Pulmonary artery (tissue), 1 donor: ENCODE measurements around a stretch of chr2.

GRCh38 chr2:65227005-65227278 lies 689 bp upstream of the ACTR2 start:
- PRO-cap = no peak

GRCh38 chr2:65300942-65301604 lies 73.4 kb downstream of the ACTR2 start:
- PRO-cap = unidirectional peak, minus-strand start at chr2:65301073

- PRO-cap = no peak
Measured at GRCh38 chr2:65309632-65310177, 82.1 kb downstream of the ACTR2 start.

DNA sequence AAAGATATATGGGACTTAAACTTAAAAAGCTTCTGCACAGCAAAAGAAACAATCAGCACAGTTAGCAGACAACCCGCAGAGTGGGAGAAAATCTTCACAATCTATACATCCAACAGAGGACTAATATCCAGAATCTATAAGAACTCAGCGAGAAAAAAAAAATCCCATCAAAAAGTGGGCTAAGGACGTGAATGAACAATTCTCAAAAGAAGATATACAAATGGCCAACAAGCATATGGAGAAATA lies 34.1 kb downstream of the SPRED2 start:
- PRO-cap = no peak

DNA sequence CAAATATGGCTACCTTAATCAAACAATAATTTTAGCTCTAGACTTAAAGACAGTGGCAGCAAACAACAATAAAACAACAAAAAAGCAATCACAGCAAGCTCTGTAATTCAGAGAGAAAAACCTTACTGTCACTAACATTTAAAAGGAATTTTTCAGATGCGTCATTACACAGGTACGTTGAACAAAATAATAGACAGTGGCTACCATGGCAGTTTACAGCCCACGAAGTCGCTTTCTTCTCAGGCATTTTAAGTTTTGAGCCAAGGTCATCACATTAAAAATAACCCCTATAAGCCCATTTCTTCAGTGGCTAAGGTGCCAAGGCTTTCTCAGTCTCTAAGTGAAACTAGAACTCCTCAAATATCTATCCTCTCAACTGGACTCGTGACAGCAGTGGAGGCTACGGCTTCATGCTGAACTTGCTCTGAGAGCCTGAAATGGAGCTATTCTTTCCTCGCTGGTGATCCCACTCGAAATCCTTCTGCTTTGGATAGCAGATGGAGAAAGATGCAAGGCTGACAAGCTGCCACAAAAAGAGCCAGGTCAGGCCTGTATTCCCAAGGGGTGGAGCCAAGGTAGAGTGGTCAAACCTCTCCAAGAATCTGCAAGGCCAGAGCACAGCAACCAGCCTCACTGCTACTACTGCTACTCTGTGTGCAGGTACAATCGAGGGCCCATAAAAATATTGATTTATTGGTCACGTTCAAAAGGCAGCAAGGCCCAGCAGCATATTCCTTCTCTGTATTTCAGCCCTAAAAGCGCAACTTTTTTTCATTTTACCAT lies 2.8 kb downstream of the SPRED2 start:
- PRO-cap = no peak

DNA sequence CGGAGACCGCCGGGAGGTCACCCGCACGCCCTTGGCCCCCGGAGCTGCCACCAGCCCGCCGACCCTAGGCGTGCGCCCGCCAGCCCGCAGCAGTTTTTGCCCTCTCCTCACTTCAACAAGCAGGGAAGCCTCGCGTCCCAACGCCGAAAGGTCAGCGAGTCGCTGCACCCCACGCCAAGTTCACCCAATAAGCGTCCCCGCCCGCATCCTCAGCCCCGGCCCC lies 798 bp downstream of the SPRED2 start:
- PRO-cap = no peak

DNA sequence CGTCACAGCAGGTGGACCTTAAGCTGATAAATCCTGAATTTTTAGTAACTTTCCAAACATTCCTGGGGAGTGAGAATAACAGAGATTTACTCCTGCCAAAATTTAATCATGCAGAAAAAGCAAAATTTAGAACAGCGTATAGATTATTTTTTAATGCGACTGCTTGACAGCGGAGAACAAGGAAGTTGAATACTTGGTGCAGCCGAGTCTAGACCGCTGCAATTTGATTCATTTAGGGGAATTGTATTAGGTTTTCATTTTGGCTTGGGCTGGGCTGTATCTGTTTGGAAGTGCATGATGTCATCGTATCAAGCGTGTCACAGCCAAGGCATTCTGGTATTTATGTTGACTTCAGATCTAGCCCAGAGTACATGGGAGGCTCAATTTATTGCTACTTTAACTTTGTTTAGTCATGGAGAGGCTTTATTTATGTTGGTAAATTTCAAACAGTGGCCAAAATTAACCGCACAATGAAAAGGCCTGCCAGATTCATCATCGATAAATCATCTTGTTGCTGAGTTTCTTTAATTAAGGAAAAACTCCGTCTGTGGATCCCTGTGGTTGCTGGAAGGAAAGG lies 230.2 kb upstream of the SPRED2 start:
- PRO-cap = no peak

- PRO-cap = no peak
Measured at GRCh38 chr2:66007103-66007318, 427.9 kb upstream of the MEIS1 start.

DNA sequence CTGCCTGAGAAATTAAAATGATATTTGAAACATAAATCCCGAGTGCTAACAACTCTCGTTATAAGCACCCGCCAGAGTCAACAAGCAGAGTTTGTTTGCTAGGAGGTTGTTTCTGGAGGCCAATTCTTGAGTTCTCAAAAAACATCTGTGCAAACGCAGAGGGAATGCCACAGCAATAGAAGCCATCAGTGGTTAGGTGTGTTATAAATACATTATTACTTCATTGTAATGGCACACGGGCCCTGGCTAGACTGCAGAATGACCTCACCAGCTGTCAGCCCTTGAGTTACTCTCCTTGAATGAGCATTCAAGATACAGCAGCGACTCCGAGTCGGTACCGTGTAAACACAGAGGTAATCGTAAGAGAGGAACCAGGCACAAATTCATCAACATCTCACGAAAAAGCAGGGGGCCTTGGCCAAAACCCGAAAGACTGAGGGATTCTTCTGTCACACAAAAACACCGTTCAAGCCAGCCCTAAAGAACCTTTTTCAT lies 133.9 kb upstream of the MEIS1 start:
- PRO-cap = no peak

DNA sequence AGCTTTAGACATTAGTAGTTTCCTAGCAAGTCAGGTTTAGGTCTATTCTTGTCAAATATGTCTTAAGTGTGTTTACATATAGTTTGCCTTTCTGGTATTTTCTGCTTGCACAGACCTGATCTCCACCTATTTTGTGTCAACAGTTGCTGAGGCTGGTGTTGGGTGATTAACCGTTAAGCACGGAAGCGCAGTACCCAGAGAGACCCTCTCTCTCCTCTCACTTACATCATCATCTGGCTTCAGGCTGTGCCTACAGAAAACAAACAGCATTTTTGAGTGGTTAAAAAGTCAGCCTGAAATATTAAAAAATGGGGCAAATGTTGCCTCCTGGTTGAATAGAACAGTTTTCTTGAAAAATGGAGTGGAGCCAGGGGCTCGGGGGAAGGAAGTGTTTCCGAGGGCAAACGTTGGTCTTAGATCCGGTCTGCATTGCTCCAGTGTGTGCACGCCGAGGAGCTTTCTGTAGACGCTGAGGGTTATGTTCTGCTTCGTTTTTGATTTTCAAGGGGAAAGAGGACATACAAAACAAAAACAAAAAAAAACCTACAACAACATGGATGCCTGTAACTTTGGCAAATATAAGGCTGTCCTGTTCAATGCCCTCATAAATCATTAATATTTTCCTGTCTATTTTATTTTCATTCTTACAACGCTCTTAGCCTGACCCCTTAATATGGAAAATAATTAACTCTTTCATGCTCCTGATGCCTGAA lies 120.8 kb downstream of the MEIS1 start:
- PRO-cap = no peak

GRCh38 chr2:66568994-66569649 lies 134.2 kb downstream of the MEIS1 start:
- PRO-cap = no peak

DNA sequence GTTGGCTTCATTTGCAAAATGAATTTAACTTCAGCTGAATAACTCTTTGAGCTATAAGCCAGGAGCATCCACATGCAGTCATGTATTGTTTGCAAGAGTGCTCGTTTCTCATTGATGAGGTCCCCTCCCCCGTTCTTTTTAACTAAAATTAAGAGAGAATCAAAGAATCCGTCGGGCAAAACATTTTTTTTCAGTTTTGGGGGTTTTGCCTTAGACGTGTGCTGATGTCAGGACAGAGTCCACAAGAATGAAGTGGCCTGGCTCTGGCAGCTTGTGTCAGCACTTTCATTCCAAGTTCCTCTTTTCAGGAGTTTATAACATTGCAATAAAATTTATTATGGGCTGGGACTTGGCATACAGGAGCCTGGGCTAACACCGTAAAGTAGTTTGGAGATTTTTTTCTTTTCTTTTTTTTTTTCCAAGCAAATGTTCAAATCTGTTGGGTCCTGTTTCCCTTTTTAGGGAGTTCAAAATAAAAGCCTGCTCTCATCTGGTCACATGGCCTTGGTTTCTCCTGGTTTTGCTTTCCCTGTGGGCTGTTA lies 80.2 kb downstream of the ETAA1 start:
- PRO-cap = no peak

- PRO-cap = no peak
Measured at GRCh38 chr2:68178652-68179031, 21.0 kb downstream of the PNO1 start.

DNA sequence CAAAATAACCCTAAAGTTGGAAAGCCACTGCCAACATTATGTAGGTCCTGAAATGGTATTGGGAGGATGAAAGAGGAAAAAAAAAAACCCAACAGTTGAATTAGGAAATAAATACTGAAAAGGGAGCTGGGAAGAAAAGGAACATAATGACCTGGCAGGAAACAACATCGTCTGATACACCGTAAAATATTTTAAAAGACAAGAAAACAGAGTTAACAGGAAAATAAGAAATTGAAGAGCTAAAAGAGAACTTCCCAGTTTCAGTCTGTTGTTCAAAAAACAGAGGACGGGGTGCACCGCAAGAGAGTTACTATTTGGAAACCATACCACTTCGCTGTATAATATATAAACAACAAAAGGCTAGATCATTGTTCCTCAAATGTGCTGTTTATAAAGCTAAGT lies 2.3 kb downstream of the PPP3R1 start:
- PRO-cap = no peak

DNA sequence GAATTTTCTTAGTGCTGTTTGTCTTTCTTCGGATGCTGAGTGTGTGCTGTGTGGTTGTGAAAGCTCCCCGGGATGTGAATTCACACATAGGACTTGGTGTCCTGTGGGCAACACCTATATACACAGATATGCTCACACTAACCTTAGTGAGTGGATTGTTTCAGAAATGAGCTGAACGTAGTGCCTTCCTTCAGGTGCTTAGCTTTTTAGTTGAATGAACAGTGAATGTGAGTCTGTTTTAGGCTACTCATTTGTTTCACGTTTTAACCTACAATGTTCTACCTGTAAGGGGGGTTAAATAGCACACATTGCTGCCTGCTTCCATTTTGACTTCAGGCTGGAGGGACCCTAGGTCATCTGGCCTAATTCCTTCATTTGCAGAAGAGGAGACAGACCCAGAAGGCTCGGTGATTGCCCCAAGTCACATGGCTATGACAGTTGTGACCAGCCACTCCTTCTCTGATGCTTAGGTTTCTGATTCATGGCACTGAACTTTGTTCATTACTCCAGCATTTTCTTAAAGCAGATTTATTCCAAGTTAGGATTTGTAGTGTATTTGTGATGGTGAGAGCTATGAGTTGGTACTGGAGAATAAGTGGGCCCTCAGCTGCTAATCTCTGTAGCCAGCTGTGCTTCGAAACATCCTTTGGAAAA lies 1.1 kb downstream of the PLEK start:
- PRO-cap = no peak

DNA sequence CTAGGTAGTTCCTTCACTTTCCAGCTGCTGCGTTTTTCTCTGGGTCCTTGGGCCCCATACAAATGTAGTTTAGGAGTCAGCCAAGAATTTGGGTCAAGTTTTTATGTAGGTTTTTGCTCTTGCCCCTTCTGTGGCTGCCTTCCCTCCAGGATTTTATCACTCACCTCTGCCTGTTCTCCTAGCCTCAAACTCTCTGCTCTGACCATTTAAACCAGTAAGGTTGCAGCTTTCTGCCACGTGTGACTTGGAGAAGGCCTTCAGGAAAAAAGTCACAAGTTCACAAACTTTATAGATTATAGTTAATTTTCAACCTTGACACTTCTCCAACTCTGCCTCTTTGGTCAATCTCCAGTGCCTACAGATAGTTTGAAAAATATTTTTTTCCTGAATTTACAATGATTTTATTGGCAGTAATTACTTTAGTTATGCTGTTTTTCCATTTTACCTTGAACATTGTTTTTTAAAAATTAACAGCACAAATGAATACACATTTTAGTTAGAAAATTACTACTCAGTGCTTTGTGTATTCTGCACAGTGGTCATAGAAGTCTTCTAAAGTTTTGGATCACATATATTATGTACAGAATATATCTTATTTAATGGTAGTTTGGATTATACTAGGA lies 47.2 kb downstream of the APLF start:
- PRO-cap = no peak

DNA sequence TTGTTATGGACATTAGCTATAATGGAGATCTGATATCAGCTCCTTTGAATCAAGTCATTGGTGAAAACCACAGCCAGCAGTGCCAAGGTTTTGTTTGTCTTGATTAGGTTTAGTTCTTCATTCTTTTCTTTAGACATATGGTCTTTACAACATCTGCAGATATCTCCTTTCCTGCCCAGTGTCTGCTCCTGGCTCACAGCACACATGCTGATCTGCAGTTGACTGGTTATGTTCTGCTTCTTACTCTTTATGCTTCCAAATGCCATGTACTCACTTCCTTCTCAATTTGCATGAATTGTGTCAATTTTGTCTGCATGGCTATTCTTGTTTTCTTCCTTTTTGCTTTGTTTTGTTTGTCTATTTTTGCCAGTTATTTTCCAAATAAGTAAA lies 8.0 kb downstream of the ARHGAP25 start:
- PRO-cap = no peak

GRCh38 chr2:69083108-69083917 lies 70.3 kb downstream of the ANTXR1 start:
- PRO-cap = bidirectional peak, plus-strand start at chr2:69083680, minus-strand start at chr2:69083557

DNA sequence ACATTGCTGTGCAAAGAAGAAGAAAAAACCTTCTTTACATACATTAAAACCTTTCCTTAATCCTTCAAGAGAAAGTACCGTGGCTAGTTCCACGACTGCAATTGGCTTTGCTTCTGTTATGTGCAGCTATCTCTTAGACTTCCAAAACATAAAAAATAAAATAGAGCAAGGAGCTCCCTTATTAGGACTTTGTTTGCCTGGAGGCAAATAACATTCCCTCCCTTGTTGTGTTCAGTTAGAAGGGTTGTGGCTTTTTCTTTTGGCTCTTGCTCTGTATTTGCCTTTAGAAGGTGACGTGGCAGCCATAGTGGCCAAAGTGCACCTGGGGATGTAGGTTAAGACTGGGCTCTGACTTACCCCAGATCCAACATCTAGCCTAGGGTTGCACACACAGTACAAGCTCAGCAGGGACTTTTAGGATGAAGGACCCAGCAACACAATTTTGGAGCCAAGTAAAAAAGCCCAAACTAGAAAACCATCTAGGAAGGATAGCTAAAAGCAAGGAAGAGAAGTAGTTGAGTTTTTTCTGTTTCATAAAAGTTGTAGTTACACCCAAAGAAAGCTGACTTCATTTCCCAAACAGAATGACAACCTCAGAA lies 158.5 kb downstream of the ANTXR1 start:
- PRO-cap = unidirectional peak, minus-strand start at position 103 of the sequence

DNA sequence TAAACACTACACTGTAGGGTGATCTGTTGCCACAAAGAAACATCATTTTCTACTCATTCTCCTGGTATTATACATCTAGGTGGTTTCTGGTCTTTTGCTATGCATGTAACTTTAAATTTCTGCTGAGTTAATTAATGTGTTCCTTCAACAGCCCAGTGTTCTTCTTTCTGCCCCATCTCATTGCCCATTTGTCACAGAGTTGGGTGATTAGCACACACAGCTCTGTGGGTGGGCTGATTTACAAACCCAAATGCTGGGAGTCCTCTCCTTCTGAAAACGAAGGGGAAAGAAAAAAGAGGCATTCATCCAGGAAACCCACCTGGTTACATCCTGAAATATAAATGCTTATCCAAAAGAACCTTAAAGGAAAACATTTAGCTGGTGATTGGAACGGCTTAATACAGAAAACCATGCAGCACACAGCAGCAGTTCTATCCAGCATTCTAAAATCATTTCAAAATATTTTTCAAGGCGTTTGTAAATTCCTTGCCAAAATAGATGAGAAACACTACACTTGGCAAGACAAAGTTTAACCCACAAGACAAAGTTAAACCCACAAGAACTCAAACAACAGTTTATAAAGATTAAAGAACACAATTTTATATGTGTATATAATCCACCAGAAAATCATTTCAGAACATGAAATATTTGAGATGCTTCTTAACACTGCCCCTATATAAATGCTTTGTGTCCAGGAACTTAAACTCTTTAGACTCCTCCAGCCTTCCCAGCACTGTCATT lies 177.9 kb downstream of the ANTXR1 start:
- PRO-cap = no peak